Parotid gland (tissue), 1 donor: ENCODE measurements around the genes ELL, REX1BD and CRLF1.

DNA sequence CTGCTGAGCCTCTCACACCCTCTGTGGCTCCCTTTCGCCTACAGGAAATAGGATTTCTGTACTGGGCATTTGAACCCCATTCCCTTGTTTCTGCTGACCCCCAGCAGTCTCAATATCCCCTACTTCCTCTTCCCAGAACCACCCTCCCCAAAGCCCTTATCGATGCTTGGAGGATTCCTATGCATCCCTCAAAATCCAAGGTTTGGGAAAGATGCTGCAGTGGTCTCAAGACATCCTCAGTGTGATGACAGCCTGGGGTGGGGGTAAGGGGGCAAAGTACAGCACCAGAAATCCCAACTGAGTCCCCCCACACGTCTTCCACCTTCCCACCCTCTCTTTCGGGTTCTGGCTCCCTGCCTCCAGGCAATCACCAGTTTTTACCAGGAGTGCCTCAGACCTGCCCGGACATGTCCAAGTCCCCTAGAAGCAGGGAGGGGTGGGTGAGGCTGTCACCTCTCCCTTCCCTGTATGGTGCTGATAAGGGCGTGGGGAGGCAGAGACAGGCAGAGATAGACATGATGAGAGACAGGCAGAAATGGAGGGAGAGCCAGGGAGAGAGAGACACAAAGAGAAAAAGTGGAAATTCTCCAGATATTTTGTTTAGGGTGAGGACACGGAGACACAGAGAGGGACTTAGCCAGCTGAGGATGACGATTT is 12.3 kb upstream of the GDF15 start:
- PRO-cap: no peak

DNA sequence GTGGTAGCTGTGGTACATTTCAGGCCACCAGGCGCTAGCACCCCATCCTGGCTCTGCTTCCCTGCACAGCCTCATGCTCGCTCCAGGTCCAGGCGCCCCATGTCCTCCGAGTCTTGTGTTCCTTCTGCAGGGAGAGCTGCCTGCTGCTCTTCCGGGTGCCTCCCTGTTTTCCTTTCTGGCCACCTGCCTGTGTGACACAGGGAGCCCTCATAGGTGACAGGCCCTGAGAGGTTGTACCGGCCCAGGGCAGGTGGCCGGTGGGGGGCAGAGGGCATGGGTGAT is 4.4 kb downstream of the SSBP4 start:
- PRO-cap: no peak

- PRO-cap: no peak
Measured at GRCh38 chr19:18434127-18434714, 3.7 kb downstream of the ISYNA1 start.

GRCh38 chr19:18438380-18439323 is 719 bp upstream of the ISYNA1 start:
- PRO-cap: no peak

GRCh38 chr19:18450387-18451618 is 12.9 kb upstream of the ISYNA1 start:
- PRO-cap: no peak

- PRO-cap: no peak
Measured at GRCh38 chr19:18457980-18458355, 20.0 kb upstream of the ISYNA1 start.

- PRO-cap: no peak
Measured at GRCh38 chr19:18482599-18483424, 39.1 kb downstream of the ELL start.

DNA sequence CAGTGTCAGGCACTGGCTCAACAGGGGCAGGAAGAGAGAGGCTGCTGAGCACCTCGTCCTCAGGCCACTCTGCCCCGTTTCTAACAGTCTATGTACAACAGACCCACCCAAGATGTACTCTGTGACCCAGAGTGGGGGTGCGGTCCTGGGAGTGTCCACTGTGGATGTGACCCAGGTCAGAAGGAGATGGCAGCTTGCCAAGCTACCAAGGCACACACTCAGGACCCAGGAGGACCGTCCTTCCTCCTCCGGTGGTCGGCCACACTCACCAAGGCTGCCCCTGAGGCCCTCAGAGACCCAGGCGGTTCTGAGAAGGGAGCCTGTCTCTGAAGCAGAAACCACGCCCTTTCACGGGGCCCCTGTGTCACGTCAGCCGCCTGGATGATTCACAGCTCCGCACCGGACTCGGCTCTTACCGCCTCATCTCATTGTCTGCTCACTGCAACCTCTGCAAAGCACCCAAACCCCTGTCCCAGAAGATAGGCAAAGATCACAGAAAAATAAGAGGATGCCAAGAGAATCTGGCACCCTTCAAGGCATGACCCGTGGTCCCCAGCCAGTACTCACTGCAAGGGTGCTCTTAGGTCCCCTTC is 35.5 kb downstream of the ELL start:
- PRO-cap: no peak

DNA sequence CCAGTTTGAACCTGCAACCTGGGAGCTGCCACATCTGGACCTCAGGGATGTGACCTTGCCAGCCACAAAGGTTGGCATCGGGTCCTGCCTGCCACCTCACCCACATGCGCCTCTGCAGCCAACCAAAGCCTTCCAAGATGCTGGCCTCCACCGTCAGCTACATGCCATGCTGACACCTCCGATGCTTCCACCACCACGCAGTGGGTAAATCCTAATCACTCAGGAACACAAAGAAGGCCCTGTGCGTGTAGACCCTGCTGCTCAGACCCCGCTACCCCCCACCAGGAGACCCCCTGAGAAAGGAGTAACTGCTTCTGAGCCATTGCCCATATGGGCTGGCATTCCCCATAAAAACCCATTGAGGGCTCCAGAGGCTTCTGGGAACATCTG is 35.0 kb downstream of the ELL start:
- PRO-cap: no peak

- PRO-cap: no peak
Measured at GRCh38 chr19:18502207-18503352, 19.3 kb downstream of the ELL start.

- PRO-cap: no peak
Measured at GRCh38 chr19:18521156-18521712, 636 bp downstream of the ELL start.

DNA sequence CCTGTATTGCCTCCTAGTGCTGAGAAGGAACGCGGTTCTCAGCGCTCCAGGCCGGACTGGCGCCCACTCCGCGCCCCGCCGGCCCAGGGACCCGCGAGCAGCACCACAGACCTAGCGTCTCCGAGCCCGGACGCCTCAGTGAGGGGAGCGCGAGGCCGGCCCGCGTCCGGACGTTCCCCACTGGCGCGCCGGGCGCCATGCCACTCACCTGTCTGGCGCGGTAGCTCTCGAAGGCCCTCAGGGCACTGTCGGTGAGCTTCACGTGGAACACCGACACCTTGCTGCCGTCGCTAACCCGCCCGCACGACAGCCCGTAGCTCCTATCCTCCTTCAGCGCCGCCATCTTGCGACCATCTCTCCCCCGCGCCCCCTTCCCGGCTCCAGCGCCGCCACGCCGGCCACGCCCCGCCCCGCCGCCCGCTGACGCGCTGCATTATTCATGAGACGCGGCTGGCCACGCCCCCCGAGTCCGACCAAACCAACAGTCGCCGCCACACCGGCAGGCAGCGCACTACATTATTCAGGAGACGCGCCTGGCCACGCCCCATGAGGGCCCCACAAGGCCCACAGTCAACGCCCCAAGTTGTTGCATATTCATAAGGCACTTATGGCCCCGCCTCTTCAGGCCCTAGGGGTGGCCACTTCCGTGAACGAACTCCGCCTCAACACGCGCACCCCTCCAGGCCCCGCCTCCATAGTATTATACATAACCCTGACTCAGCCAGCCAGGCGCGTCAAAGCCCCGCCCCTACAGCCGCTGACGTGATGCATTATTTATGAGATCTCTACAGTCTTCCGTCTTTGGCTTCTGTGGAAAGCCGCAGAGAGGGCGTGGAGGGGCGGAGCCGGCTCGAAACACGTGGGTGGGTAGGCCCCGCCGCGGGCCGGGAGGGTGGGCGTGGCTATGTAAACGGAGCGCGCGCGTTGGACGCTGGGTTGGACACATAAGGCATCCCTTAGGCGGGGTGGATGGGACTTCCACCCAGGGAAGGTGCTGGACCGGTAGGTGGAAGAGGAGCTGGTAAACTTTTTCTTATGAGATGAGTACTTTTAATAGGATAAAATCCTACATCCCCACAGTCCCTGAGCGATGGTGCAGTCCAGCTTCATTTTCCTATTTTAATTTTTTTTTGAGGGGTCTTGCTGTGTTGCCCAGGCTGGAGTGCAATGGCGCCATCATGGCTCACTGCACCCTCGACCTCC is at the start of gene ELL:
ELL (minus strand) TSS at position 358 of the 1,203 bp plus-strand sequence.
- PRO-cap: unidirectional peak, minus-strand start at position 376 of the sequence; unidirectional peak, plus-strand start at position 974 of the sequence

GRCh38 chr19:18542359-18542662 is 1.1 kb downstream of the FKBP8 start:
- PRO-cap: no peak

GRCh38 chr19:18572394-18572625 is 653 bp downstream of the UBA52 start:
- PRO-cap: no peak

DNA sequence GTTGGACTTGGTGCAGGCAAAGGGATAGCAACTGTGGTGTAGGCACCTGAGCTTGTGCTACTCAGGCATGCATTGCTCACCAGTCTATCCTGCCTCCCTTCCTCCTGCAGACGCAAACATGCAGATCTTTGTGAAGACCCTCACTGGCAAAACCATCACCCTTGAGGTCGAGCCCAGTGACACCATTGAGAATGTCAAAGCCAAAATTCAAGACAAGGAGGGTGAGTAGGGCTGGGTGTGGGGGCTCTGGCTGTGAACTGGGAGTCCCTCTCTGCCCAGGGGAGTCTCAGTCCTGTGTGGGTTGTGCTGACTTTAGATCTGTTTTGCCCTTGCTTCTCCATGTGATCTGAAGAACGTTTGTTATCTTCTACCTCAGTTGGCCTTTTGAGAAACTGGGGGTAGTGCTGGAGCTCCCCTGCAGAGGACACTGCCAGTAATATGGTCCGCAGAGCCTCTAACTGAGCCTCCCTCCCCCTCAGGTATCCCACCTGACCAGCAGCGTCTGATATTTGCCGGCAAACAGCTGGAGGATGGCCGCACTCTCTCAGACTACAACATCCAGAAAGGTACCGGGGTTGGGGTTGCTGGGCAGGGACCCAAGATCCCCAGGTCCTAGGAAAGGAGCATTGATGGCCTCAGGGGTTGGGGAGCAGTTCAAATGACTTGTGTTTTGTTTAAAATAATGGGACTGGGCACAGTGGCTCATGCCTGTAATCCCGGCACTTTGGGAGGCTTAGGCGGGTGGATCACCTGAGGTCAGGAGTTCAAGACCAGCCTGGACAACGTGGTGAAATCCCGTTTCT is 1.7 kb downstream of the UBA52 start:
- PRO-cap: no peak

GRCh38 chr19:18588237-18588925 is at the start of gene REX1BD:
Gene REX1BD (plus strand): TSS chr19:18588798.
- PRO-cap: no peak

- PRO-cap: no peak
Measured at GRCh38 chr19:18606410-18607553, at the start of gene CRLF1. Gene CRLF1 (minus strand): TSS chr19:18606799.

DNA sequence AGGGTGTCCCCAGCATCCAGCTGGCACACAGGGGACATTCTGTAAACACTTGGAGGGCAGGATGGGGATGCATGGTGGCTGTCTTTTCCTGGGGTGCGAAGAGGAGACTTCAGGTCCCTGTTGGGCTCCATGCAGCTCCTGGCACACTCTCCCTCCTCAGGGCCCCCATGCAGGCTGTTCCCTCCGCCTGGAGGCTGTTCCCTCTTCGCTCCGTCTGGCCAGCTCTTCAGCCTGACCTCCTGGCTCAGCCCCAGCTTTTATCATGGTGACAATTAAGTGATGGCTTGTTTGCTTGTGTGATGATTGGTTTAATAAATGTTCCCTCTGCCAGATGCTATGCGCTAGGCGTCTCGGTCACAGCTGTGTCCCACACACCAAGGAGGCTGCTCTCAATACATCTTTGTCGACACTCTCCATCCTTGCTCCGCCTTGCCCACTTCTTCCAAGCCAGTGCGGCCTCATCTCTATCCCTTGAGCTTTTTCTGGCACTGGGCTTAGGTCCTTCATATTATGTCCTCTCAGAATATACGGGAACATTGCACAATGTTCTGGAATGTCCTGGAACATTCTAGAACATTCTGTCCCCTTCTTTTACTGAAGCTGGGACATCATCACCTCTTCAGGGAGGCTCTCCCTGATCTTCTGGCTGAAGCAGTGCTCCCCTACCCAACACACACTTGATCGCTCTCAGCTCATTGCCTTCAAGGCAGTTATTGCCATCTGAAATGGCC is 7.2 kb upstream of the KLHL26 start:
- PRO-cap: unidirectional peak, minus-strand start at position 482 of the sequence

- PRO-cap: no peak
Measured at GRCh38 chr19:18644317-18644716, 7.5 kb downstream of the KLHL26 start.

- PRO-cap: no peak
Measured at GRCh38 chr19:18647375-18647827, 10.6 kb downstream of the KLHL26 start.